Heart (tissue), 3 donors: ENCODE data around the genes HORMAD2, LIF, SEC14L3 and TCN2.

GRCh38 chr22:29885347-29886024 is 2.5 kb downstream of the MTMR3 start:
- RAMPAGE, long total RNA, 2 experiments: no peak in any of the 2 experiments

GRCh38 chr22:30013155-30013567 is 67.1 kb upstream of the HORMAD2 start:
- RAMPAGE, long total RNA, 2 experiments: no peak in any of the 2 experiments

GRCh38 chr22:30025143-30025775 is 55.0 kb upstream of the HORMAD2 start:
- RAMPAGE, long total RNA, 2 experiments: no peak in any of the 2 experiments

DNA sequence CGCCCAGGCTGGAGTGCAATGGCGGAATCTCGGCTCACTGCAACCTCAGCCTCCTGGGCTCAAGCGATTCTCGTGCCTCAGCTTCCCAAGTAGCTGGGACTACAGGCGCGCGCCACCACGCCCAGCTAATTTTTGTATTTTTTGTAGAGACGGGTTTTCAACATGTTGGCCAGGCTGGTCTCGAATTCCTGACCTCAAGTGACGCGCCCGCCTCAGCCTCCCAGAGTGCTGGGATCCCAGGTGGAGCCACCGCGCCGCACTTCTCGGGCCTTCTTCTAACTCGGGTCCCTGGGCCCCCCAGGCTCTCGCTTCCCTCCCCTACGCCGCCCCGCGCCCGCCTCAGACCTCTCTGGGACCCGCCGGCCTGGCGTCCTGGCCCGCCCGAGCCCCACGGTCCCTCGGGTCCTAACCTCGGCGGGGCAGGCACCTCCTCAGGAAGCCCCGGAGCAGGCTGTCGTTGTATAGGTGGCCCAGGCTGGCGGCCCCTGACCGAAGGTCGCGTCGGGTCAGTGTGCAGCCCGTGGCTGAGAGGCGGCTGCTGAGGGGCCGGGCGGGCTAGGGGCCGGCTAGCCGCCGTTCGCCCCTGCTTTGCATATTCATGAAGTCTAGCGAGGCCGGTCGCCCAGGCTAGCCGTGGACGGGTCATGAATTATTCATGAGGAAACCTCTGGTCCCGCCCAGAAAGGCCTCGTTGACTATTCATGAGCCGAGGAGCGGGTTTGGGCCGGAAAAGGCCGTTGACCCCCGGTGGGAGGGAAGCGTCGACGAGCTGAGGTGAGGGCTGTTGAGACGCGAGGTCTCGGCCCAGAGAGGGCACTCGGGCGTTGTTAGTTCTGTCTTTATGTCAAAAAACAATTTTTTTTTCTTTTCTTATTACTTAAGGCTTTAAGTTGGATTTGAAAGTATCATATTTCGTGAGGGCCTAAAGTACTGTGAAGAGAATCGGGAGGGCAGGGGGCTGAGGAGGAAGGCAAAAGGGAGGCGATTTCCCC is at the start of gene HORMAD2:
TSS of gene HORMAD2 (plus strand) at position 747 of the 992 bp plus-strand sequence.
- RAMPAGE, long total RNA, 2 experiments: no peak in any of the 2 experiments

GRCh38 chr22:30196701-30197296 is 49.8 kb downstream of the LIF start:
- RAMPAGE, long total RNA, 2 experiments: no peak in any of the 2 experiments

DNA sequence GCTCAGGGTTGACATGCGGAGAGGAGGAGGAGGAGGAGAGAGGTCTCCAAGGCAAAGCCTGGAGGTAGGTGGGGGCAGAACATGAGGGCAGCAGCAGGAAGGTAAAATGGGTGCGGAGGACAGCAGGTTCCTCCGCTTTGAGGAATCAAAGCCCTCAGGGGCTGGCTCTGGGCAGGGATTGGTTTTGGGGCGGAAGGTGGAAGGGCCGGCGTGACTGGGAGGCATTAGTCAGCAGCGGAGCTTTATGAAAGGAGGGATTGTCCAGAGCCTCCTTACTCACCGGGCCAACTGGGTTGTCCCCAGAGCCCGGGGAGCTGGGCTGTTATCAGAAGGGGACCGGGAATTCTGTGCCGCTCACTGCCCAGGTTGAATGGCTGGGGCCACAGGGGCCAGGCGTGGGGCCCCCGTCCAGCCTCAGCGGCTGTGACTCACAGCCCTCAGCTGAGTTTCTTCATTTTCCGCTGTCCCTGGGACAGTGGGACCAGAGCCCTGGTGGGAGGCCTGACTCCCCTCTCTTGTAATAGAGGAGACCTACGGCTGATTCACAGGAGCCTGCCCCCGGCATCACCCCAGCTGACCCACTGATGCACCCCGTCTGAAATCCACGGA is 36.2 kb downstream of the LIF start:
- RAMPAGE, long total RNA, 2 experiments: no peak in any of the 2 experiments

DNA sequence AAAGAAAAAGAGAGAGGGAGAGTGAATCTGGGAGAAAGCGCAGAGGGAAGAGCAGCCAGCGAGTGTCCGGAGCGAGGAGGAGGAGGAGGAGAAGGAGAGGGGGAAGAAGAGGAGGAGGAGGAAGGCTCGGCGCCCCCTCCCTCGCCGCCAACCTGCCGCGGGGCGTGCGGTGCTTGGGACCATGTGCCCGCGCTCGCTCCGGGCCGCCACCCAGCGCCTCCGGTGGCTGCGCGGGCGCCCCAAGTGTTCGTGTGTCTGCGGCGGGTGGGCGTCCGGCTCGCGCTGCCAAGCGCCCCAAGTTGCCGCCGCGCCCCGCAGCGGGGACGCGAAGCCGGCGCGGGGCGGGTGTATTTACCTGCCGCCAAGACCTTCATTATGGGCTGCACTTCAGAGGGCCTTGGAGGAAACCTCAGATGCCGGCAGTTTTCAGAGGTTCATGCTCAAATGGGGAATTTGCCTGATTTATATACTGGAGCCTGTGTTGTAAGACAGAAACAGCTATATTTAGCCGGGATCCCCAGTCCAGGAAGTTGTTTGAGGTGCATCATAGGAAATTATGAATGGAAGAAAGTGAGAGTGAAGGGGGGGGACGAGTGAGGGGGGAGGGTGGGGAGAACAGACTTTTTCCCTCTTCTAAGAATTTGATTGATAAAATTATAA is at the start of gene LIF:
TSS of gene LIF (minus strand) at position 438 of the 660 bp plus-strand sequence.
- RAMPAGE, long total RNA, 2 experiments: no peak in any of the 2 experiments

DNA sequence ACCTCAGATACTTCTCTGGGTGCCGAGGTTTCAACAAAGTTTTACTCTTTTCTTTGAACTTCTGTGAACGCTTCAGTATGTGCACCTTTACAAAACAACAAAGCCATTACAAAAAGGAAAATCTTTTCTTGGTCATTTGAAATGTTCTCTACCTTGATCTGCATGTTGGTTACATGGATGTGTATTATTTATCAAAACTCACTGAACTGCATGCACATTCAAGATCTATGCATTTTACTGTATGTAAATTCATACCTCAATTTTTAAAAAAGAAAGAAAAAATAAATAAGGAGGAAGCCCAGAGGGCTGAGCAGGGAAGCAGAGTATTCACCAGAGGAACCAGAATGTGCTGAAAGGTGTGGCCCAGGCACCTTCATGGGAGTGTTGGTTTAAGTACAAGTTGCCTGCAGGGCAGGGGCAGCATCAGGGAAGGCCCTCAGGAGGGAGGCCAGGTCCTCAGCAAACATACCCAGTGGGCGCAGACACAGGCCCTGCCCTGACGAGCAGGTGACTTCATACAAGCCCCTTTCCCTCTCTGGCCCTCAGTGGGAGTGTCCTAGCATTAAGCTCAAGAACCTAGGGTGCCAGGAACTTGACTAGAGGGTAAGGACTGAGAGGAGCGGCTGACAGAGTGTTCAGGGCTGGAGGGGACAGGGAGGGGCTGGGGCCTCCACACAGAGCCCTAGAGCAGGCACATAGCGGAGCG is 7.4 kb upstream of the CASTOR1 start:
- RAMPAGE, long total RNA, 2 experiments: no peak in any of the 2 experiments

DNA sequence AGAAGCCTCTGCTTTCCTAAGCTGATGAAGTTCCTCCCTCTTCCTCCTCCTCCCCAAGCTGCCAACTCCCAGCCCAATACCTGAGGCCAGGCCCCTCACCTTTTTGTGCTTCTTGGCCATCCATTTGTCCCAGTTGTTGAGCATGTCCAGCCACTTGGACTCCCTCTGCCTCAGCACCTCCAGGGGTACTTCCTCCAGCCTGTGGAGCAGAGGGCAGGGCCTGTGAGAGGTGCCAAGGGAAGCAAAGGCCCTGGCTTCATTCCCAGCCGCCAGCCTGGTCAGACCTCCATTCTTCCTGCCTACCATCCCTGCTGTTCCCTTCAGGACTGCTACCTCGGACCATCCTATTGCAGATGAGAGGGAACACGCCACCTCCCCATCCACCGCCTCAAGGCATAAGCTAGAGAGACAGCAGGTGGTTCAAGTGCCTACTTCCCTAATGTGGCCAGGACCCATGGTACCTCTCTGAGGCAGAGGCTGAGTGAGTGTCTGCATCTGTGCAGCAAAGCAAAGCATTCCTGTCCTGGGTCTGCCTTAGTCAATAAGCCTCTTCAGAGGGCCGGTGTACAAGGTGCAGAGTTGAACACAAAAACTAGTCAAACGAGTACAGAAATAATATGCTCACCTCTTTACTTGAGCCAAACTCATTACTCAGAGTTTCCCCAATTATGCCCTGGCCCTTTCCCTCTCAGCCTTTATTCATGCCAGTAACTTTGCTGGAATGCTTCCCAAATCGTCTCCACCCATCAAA is 15.3 kb upstream of the CASTOR1 start:
- RAMPAGE, long total RNA, 2 experiments: no peak in any of the 2 experiments

DNA sequence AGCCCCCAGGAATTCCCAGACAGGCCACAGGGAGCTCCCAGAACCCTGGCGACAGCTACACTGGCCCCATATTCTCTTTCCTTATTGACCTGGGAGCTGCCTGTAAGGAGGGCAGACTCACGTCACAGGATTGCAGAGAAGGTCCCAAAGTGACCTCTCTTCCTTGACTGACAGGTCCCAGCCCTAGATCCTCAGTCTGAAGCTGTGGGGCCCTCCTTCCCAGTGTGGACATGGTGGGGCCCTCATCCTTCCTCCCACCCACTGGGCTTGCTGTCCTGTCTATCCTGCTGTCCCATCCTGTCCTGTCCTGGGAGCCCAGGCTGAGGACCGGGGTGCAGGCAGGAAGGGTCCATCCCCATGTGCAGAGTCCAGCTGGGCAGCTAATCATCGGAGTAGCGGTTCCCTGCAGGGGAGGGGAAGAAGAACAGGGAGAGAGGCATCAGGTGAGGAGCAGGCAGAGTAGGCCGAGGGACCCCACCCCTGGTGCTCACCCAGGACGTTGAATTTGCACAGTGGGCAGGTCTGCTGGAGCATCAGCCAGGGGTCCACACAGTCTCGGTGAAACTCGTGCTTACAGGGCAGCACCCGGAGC is 7.9 kb downstream of the RNF215 start:
- RAMPAGE, long total RNA, 2 experiments: no peak in any of the 2 experiments

DNA sequence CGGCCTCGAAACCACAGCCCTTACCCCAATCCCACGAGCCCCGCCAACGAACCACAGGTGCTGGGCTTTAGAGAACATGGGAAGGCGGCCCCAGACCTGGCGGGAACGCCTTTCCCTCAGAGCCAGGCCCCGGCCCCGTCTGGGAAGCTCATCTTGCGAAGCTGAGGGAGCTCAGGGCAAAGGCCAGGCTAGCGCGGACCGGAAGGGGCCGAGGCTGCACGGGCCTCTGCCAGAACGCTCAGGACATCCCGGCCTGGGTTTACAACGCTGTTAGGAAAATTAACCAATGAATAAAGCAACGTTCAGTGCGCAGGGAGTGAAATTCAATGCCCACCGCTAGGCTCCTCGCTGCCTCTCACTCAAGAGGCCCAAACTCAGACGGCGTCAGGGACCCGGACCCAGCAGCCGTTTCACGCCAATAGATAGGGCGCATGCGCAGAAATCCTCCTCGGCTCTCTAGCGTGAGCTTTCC is 2.0 kb upstream of the MTFP1 start:
- RAMPAGE, long total RNA, 2 experiments: start-site peak on the minus strand in 2 of 2 experiments, centred at positions 385 to 404 of the sequence, 23 to 30 reads per replicate

- RAMPAGE, long total RNA, 2 experiments: no peak in any of the 2 experiments
Observed at GRCh38 chr22:30471906-30472316, at the start of gene SEC14L3. SEC14L3 (minus strand) TSS chr22:30472017.

DNA sequence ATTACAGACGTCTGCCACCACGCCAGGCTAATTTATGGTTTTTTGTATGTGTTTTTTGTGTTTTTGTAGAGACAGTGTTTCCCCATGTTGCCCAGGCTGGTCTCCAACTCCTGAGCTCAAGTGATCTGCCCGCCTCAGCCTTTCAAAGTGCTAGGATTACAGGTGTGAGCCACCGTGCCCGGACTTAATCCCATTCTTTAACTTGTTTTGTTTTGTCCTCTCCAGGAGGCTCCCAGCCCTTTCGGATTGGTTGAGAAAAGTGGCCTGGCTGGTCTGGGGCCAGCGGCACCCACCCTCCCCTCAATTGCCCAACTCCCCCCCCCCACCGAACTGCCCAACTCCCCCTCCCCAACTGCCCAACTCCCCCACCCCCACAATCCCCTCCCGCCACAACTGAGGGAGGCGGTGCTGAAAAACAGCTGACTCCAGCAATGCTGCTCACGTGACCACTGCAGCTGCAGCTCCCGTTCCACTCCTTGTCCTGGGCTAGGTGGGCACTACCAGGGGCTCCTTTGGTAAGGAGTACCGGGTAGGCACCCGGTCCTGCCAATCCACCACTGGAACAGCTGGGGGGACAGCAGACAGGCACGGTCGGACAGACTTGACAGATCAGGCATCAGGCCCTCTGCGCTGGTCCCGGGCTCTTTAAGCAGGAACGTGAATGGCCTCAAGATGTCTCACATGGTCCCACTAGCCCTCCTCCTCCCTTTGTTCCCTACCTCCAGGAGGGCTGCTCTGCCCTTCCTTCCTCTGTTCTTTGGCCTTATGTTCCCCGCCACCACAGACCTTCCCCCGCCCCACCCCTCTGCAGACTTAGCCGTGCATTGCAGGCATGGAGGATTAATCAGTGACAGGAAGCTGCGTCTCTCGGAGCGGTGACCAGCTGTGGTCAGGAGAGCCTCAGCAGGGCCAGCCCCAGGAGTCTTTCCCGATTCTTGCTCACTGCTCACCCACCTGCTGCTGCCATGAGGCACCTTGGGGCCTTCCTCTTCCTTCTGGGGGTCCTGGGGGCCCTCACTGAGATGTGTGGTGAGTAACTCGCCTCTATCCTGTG is at the start of gene TCN2:
TSS of gene TCN2 (plus strand) at position 808 of the 1,054 bp plus-strand sequence.
- RAMPAGE, long total RNA, 2 experiments: start-site peak on the plus strand in 1 of 2 experiments, centred at position 819 of the sequence, 53 to 93 reads per replicate

DNA sequence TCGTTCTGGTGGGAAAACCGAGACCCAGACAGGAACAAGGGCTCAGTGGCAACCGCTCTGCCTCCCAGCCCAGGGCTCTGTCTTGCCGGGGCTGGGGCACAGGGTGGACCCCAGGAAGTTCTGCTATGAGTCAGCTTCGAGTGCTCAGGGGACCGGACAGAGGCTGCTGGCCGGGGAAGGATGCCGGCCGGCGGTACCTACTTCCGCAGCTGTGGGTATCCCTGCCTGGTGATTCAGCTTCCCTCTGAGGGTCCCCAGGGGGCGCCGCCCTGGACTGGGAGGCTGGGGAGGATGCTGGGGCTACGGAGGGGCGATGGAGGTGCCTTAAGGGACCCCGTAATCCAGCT is 704 bp upstream of the SLC35E4 start:
- RAMPAGE, long total RNA, 2 experiments: no peak in any of the 2 experiments

DNA sequence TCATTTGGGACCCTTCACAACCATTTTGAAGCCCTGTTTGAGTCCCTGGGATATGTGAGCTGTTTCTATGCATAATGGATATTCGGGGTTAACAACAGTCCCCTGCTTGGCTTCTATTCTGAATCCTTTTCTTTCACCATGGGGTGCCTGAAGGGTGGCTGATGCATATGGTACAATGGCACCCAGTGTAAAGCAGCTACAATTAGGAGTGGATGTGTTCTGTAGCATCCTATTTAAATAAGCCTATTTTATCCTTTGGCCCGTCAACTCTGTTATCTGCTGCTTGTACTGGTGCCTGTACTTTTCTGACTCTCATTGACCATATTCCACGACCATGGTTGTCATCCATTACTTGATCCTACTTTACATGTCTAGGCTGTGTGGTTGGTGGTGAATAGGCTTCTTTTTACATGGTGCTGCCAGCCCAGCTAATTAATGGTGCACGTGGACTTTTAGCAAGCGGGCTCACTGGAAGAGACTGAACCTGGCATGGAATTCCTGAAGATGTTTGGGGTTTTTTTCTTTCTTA is 1.8 kb upstream of the MORC2 start:
- RAMPAGE, long total RNA, 2 experiments: no peak in any of the 2 experiments

DNA sequence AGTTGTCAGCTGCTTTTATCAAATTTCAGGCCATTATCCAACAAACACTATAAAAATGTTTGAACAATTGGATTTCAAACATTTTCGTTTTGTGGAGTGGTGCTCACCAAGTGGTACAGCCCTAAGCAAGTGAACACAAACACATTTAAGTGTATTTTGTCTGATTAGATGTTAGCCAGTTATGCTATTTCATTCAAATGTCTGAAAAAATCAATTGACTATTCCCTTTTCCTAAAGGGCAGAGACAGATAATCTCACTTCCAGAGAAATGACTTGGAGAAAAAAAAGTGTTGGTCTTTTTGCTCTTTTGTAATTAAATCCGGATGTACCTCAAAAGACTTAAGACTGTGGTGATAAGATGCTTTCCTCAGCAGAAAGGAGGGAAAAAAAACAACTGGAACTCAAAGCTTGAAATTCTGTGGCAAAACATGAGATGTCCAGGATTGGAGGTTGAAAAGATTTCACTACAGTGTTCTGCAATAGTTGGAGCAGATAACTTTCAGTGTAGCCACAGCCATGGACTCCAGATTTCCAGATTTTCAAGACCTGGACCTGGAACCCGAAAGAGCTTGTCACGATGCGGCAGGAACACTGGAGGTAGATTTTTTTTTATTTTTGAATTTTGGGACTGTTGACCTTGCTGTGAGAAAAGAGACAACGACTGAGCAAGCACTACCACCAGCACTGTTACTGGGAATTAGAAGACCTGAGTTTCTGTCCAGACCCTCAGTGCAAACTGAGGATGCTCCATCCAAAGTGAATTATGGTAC is 2.6 kb upstream of the MORC2 start:
- RAMPAGE, long total RNA, 2 experiments: no peak in any of the 2 experiments

- RAMPAGE, long total RNA, 2 experiments: no peak in any of the 2 experiments
Observed at GRCh38 chr22:31078804-31079674, 2.1 kb upstream of the SMTN start.

DNA sequence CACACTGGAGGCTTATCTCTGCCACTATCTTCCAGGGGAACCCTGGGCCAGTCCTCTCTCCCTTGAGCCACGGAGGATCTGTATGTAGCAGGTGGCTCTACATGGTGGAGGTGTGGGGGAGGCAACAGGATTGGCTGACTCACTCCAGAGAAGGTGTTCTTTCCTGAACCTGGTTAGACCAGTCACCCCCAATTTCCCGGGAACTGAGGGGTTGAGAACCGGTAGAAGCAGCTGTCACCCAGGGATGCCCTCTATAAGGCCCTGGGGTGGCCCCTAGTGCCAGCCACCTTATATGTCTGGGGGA is 5.9 kb downstream of the SMTN start:
- RAMPAGE, long total RNA, 2 experiments: no peak in any of the 2 experiments

DNA sequence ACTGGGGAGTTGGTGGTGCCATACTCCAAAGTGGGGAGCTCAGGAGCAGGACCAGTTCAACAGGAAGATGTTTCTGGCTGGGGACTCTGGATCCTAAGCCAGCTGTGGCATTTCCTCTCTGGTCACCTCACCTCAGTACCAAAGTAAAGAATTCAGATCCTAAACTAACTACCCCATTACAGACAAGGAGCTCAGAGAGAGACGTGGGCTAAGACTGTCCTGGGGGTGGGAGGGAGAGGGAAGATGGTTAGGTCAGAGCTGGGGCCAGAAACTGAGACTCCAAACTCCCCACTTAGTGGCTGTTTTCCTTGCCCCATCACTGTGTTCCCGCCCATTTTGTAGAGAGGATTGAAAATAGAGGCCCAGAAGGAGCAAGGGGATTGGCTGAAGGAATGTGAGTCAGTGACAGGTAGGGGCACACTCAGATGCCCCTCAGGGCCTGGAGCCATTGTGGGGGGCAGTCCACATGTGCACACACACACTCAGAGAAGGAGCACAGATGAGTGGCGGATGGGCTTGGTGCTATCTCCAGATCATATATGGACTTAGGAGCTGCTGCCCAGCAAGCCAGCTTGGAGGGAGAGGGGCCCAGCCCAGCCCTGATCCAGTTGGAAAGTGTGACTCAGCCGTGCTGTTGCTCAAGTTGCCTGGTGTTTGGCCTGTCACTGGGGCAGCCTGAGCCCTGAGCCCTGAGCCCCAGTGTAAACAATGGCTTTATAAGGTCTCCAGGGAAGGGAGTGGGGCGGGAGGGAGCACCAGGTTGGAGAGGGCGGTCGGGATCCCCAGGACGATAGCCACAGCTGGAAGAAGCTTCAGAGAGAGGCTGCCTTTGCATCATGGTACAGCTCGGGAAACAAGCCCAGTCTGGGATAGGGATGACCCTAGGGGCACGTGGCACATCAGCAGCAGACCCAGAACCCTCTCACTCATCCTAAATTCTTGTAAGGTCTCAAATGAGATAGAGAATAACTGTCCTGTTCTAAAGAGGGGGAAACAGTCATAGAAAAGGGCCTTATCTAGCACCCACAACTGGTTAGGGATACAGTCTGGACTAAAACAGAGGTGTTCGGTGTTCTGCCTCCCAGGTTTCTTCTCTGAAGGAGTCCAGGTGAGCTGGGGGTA is 5.0 kb downstream of the SELENOM start:
- RAMPAGE, long total RNA, 2 experiments: no peak in any of the 2 experiments

GRCh38 chr22:31118970-31119659 is 3.7 kb upstream of the INPP5J start:
- RAMPAGE, long total RNA, 2 experiments: start-site peak on the minus strand in 1 of 2 experiments, at chr22:31119178-31119214 at its widest, 15 reads per replicate